Lung (tissue), 4 donors: ENCODE results near the genes SLC7A6 and NQO1.

DNA sequence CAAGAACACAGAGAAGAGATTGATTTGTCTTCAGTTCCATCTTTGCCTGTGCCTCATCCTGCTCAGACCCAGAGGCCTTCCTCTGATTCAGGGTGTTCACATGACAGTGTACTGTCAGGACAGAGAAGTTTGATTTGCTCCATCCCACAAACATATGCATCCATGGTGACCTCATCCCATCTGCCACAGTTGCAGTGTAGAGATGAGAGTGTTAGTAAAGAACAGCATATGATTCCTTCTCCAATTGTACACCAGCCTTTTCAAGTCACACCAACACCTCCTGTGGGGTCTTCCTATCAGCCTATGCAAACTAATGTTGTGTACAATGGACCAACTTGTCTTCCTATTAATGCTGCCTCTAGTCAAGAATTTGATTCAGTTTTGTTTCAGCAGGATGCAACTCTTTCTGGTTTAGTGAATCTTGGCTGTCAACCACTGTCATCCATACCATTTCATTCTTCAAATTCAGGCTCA is 45.1 kb downstream of the ESRP2 start:
- PRO-cap = no peak
- RAMPAGE, long total RNA = no peak

- PRO-cap = bidirectional peak, plus-strand start at chr16:68264187, minus-strand start at chr16:68264114
- RAMPAGE, long total RNA = no peak
- RRBS = 1% methylated on average over 8 of the region's 31 CpGs
Measured at GRCh38 chr16:68263939-68264379, 367 bp upstream of the SLC7A6 start.

GRCh38 chr16:68264380-68265212 is at the start of gene SLC7A6:
Gene SLC7A6 (plus strand): TSS chr16:68264526.
- PRO-cap = bidirectional peak, plus-strand start at chr16:68264550, minus-strand start at chr16:68264455
- RAMPAGE, long total RNA = no peak
- RRBS = 1% methylated on average over 44 of the region's 102 CpGs

- PRO-cap = no peak
- RAMPAGE, long total RNA = no peak
- RRBS = no CpG with 5 or more reads among the region's 4 CpGs
Measured at GRCh38 chr16:68309822-68310139, 965 bp downstream of the SLC7A6OS start.

GRCh38 chr16:68490758-68491646 is 42.7 kb upstream of the SMPD3 start:
- PRO-cap = no peak
- RAMPAGE, long total RNA = no peak
- RRBS = no CpG with 5 or more reads among the region's 15 CpGs

DNA sequence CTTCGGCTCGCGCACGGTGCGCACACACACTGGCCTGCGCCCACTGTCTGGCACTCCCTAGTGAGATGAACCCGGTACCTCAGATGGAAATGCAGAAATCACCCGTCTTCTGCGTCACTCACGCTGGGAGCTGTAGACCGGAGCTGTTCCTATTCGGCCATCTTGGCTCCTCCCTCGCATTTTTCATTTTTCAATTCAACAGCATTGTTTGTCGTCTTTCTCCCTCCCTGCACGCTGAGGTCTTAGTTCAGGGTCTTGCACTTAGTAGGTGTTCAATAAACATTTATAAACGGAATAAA is 50.2 kb downstream of the ZFP90 start:
- PRO-cap = no peak
- RAMPAGE, long total RNA = no peak
- RRBS = no CpG with 5 or more reads among the region's 16 CpGs

- PRO-cap = no peak
- RAMPAGE, long total RNA = no peak
- RRBS = no CpG with 5 or more reads among the region's 11 CpGs
Measured at GRCh38 chr16:68760499-68761462, 23.7 kb downstream of the CDH1 start.

DNA sequence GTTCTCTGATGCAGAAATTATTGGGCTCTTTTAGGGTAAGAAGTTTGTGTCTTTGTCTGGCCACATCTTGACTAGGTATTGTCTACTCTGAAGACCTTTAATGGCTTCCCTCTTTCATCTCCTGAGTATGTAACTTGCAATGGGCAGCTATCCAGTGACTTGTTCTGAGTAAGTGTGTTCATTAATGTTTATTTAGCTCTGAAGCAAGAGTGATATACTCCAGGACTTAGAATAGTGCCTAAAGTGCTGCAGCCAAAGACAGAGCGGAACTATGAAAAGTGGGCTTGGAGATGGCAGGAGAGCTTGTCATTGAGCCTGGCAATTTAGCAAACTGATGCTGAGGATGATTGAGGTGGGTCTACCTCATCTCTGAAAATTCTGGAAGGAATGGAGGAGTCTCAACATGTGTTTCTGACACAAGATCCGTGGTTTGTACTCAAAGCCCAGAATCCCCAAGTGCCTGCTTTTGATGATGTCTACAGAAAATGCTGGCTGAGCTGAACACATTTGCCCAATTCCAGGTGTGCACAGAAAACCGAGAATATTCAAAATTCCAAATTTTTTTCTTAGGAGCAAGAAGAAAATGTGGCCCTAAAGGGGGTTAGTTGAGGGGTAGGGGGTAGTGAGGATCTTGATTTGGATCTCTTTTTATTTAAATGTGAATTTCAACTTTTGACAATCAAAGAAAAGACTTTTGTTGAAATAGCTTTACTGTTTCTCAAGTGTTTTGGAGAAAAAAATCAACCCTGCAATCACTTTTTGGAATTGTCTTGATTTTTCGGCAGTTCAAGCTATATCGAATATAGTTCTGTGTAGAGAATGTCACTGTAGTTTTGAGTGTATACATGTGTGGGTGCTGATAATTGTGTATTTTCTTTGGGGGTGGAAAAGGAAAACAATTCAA is 8.5 kb upstream of the TANGO6 start:
- PRO-cap = no peak
- RAMPAGE, long total RNA = no peak
- RRBS = no CpG with 5 or more reads among the region's 5 CpGs

DNA sequence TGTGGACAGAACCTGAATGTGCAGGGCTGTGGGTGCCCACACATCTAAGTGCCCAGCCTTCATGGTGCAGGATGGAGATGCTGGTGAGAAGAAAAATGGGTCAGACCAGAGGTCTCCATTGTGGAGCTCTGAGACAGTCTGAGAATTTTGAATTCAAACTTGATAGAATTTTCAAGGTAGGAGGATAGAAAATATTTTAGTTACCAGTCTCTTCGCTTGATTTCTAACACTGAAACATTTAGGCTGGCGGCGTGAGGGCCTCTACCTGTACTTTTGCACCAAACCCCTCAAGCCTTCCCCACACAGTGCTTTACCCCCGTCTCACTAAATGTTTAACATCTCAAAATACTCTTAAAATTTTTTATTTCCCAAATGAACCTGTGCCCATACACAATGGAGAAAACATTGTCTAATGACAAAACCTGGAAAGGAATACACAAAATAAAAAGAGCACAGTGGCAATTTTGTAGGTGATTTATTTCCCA is 2.0 kb upstream of the TANGO6 start:
- PRO-cap = no peak
- RAMPAGE, long total RNA = no peak
- RRBS = no CpG with 5 or more reads among the region's 4 CpGs

GRCh38 chr16:68891286-68891626 is 47.9 kb downstream of the TANGO6 start:
- PRO-cap = no peak
- RAMPAGE, long total RNA = no peak
- RRBS = no CpG with 5 or more reads among the region's 4 CpGs

DNA sequence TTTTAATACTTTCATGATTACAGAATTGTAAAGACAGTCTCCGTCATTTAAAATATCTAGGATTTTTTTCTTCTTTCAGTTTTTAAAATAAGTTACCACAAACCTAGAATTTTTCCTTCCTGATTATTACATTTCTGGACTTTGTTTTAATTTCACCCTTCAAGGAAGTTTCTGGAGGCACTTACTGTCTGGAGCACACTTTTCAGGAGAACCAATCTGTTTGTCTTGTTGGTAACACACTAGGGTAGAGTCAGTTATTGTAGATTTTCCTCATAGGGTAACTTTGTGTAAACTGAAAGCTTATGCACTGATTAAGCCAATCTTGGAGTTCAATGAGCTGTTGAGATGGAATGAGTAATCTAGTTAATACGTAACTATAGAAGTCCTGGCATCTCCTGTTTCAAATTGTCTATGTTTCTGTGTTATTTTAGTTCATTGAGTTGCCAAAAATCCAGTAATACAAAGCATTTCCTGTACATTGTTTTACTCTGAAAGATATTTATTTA is 111.7 kb upstream of the HAS3 start:
- PRO-cap = no peak
- RAMPAGE, long total RNA = no peak
- RRBS = no CpG with 5 or more reads among the region's 2 CpGs

DNA sequence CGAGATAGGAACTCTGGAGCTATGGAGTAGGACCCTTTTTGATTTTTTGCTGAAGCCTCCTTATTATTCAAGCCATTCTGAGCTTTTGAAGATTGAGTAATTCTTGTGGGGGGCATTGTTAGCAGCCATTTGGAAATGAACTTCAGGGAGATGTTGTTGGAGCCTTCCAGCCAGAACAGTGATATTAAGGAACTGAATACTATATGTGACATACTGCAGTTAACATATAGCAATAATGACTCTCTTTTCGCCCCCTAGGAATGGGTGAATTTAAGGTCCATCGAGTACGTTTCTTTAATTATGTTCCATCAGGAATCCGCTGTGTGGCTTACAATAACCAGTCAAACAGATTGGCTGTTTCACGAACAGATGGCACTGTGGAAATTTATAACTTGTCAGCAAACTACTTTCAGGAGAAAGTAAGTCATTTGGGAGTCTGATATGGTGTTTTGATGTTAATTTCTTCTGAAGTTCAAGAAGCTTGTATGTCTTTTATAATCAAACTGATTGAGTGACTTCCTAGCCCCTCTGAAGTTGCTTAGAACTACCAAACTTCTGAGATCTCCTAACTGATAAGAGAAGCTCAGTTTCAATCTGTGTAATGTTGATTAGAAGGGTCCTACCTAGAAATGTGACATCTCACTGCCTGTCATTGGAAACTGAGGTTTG is 885 bp downstream of the UTP4 start:
- PRO-cap = no peak
- RAMPAGE, long total RNA = no peak
- RRBS = no CpG with 5 or more reads among the region's 6 CpGs

DNA sequence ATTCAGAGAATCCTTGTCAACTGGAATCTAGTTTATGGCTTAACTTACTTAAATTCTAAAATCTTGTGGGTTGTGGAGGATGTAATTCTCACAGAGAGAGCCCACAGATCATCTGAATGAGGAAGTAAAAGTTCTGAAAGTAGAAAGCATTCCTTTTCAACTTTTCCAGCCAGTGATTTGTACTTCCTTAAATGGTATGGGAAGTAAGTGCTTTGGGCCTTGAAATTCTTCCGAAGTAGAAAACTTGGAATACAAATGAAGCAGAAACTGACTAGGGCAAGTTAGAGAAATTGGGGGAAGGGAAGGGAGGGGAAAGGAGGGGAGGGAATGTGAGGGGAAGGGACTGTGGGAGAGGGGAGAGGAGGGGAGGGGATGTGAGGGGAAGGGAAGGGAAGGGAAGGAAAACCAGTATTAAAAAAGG is 15.6 kb upstream of the SNTB2 start:
- PRO-cap = no peak
- RAMPAGE, long total RNA = no peak
- RRBS = no CpG with 5 or more reads among the region's 1 CpG

GRCh38 chr16:69316473-69317114 is 5.4 kb downstream of the VPS4A start:
- PRO-cap = no peak
- RAMPAGE, long total RNA = no peak
- RRBS = no CpG with 5 or more reads among the region's 19 CpGs

- PRO-cap = no peak
- RAMPAGE, long total RNA = no peak
- RRBS = no CpG with 5 or more reads among the region's 13 CpGs
Measured at GRCh38 chr16:69322286-69322986, 8.0 kb downstream of the PDF start.

GRCh38 chr16:69339945-69340388 is 395 bp downstream of the NIP7 start:
- PRO-cap = no peak
- RAMPAGE, long total RNA = no peak
- RRBS = 1% methylated on average over 9 of the region's 25 CpGs

GRCh38 chr16:69366704-69367495 is 15.3 kb upstream of the TMED6 start:
- PRO-cap = no peak
- RAMPAGE, long total RNA = no peak
- RRBS = no CpG with 5 or more reads among the region's 12 CpGs

DNA sequence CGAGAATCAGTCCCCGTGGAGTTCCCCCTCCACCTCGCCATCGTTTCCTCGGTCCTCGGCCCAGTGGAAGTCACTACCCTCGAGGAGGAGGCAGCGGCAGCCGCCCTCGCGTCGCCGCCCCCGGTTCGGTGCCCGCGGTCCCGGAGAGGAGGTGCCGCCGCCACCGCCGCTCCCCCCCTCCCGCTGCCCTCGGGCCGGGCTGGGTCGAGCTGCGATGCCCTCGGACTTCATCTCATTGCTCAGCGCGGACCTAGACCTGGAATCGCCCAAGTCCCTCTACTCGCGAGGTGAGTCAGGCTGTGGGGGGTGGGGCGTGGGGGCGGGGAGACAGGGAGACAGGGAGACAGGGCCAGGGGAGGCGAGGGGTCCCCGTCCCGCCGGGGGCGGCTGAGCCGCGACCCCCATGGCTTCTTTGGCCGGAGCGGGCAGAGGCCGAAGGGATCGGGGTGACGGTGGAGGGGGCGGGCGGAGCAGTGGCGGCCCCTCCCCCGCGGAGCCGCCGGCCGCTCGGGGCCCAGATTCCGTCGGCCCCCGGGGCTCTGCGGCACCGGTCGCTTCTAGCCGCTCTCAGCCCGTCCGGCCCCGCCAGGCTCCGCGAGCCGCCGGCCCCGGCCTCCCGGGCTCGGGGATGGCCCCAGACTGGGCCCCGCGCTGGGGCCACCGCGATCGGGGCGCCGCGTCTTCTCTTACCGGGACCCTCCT is 473 bp downstream of the NFAT5 start:
- PRO-cap = no peak
- RAMPAGE, long total RNA = no peak
- RRBS = 1% methylated on average over 34 of the region's 82 CpGs

DNA sequence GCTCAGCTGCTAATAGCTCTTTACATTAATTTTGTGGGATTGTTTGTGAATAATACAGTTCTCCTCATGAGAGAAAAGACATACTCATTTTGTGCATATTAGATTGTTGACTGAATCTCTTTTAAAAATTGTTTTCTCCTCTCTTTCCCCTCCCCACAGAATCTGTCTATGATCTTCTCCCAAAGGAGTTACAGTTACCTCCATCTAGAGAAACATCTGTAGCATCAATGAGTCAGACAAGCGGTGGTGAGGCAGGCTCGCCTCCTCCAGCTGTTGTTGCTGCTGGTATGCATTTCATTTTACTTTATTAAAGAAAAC is 60.4 kb downstream of the NFAT5 start:
- PRO-cap = no peak
- RAMPAGE, long total RNA = no peak
- RRBS = no CpG with 5 or more reads among the region's 2 CpGs

- PRO-cap = bidirectional peak, plus-strand start at chr16:69726454, minus-strand start at chr16:69726439; bidirectional peak, plus-strand start at chr16:69726643, minus-strand start at chr16:69726558
- RAMPAGE, long total RNA = no peak
- RRBS = 1% methylated on average over 5 of the region's 41 CpGs
Measured at GRCh38 chr16:69726055-69727204, at the start of gene NQO1. Gene NQO1 (minus strand): TSS chr16:69726560.